Ureter (tissue), 1 donor: ENCODE measurements around the genes OR1A2 and CAMKK1.

DNA sequence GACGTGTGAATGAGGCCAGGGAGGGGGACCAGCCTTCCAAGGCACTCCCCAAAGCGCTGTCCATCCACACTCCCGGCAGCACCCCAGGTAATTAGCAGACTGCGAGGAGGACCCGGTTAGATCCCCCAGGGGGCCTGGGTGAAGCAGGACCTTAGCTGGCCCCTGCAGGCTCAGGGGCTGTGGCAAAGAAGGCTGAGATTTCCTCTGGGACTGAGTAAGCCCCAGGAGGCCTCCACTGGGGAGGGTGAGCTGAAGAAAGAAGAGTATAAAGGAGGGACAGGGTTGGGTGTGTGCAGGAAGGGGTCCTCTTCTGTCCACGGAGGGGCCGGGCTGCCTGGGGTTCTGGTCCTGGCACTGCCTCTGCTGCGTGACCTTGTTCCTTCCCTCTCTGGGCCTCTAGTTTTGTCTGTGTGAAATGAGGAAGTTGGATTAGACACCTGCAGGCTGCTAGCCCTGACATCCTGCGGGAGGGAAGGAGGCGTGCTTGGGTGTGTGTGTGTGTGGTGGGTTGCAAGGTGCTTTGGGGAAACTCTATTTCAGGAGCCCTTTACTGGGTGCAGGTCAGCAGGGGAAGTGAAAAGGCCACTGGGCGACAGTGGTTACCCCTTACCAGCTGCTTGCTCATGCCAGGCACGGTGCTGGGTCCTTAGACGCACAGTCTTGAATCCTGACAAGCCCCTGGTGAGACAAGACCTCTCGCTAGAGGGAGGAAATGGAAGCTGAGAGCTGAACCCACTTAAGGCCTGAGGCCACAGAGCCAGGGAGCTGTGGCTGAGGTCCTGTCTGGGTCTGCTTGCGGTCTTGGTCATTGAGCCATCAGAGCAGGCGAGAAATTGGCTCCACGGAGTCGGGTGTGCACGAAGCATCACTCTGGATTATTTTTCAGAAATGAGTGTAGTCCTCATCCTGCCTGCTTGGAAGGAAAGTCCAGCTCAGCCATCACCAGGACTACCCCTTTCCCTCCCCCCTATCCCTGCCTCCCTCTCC lies 60.7 kb downstream of the OR1D5 start:
- PRO-cap: no peak

GRCh38 chr17:3017767-3018400 lies 45.5 kb downstream of the OR1D5 start:
- PRO-cap: no peak

- PRO-cap: no peak
Observed at GRCh38 chr17:3029474-3029838, 34.0 kb downstream of the OR1D5 start.

DNA sequence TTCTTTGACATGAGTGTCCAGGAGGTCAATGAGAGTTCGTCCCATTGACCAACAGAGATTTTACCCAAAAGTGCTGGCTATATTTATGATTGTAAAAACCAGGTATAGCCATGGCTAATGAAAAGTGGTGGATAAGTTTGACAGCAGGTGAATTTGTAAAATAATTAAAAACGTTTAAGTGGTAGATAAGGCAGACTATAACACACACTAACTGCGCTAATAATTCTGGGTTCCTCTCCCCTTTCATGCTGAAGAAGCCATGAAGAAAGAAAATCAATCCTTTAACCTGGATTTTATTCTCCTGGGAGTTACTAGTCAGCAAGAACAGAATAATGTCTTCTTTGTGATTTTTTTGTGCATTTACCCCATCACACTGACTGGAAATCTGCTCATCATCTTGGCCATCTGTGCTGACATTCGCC lies at the start of gene OR1A2:
TSS of gene OR1A2 (plus strand) at position 260 of the 422 bp plus-strand sequence.
- PRO-cap: no peak

- PRO-cap: no peak
Observed at GRCh38 chr17:3472149-3472626, 569 bp upstream of the SPATA22 start.

GRCh38 chr17:3475251-3475761 lies 491 bp upstream of the ASPA start:
- PRO-cap: no peak

DNA sequence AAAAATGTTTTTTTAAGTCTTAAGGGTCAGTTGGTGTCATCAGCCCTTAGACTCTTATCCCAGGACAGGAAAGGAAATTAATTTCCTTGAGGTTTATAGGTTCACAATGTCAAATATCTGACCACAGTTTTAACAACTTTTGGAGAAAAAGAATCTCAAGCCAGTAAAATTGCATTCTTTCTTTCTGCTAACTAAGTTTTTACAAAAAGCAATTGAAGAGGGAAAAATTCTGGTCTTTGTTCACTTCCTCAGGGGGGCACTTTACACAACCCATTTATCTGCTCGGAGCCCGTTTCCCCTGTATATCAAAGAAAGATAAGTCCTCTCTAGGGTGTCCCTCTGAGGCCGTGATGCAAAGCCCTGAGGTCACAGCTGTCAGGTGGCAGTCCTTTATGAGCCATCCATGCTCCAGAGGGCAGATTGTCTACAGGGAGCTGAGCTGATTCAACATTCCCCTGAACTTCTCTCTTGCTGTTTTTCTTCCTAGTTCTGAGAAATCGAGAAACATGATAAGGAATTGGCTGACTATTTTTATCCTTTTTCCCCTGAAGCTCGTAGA lies 3.2 kb downstream of the CTNS start:
- PRO-cap: no peak

- PRO-cap: no peak
Observed at GRCh38 chr17:3891597-3892678, 915 bp downstream of the CAMKK1 start.

GRCh38 chr17:3892857-3893936 lies at the start of gene CAMKK1:
TSS of gene CAMKK1 (minus strand) at chr17:3893053.
- PRO-cap: bidirectional peak, plus-strand start at chr17:3893495, minus-strand start at chr17:3892991

GRCh38 chr17:3915012-3915868 lies 1.0 kb downstream of the P2RX1 start:
- PRO-cap: no peak

GRCh38 chr17:3918726-3919387 lies 2.6 kb upstream of the P2RX1 start:
- PRO-cap: bidirectional peak, plus-strand start at chr17:3919241, minus-strand start at chr17:3919005

GRCh38 chr17:3944937-3945717 lies 19.1 kb downstream of the ATP2A3 start:
- PRO-cap: bidirectional peak, plus-strand start at chr17:3945027, minus-strand start at chr17:3944801

DNA sequence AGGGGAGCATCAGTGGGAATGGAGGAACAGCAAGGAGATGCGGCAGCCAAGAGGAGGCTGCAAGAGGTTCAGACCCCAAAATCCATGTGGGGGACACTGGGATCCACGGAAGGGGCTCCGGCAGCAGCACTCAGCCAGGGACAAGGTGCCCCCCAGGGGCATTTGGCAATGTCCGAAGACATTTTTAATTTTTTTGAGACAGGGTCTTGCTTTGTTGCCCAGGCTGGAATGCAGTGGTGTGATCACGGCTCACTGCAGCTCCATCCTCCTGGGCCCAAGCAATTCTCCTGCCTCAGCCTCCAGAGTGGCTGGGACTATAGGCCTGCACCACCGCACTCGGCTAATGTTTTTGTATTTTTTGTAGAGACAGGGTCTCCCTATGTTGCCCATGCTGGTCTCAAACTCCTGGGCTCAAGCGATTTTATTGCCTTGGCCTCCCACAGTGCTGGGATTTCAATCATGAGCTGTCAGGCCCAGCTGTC lies 11.8 kb downstream of the ATP2A3 start:
- PRO-cap: no peak

DNA sequence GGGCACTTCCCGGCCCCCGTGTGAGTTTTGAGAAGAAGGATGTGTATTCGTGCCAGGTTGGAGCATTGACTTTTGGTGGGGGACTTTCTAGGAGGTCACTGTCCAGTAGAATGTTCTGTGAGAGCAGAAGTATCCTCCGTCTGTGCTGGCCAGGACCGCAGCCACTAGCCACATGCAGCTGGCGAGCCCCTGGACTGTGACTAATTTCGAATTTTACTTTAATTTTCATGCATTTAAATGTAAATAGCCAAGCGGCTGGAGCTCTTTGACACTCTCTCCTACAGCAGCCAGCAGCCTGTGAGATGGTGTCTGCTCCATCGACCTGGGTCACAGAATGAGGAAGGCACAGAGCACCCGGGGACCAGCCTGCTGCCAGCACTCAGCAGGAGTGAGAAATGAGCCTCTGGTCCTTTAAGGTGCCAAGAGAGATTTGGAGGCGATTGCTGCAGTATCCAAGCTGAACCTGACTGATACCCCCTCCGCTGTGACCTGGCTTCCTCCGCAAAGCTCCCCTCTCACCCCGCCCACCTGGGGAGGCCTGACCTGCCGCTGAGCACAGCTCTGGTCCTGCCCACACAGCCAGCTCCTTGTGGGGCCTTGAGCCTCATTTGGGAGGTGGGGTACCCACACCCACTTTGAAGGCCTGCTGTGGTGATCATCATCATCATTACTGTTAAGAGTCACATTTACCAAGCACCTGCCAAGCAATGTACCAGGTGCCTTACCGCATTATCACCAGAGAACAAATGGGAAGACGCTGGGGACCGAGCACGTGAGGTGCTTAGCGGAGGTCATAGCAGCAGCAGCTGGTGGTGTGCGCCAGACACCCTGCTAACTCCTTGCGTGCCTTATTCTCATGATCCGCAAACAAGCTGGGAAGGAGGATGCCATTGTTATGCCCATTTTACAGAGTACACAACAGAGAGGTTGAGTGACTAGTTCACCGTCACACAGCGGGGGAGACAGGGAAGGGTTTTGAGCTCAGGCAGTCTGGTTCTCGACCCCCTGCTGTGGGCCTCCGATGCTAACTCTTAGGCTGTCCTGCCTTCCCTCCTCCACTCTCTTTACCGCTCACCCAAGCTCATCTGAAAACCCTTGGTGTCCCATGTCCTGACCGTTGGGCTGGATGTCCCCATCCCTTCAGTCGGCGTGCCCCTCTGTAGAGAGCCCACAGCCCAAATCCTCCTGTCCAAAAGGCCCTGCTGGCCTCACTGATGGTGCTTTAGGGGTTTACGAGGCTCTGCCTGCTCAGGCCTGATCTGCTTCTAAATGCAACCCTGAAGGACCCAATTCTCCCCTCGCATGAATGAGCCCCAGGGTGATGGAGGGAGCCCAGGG lies 7.4 kb downstream of the ATP2A3 start:
- PRO-cap: no peak

DNA sequence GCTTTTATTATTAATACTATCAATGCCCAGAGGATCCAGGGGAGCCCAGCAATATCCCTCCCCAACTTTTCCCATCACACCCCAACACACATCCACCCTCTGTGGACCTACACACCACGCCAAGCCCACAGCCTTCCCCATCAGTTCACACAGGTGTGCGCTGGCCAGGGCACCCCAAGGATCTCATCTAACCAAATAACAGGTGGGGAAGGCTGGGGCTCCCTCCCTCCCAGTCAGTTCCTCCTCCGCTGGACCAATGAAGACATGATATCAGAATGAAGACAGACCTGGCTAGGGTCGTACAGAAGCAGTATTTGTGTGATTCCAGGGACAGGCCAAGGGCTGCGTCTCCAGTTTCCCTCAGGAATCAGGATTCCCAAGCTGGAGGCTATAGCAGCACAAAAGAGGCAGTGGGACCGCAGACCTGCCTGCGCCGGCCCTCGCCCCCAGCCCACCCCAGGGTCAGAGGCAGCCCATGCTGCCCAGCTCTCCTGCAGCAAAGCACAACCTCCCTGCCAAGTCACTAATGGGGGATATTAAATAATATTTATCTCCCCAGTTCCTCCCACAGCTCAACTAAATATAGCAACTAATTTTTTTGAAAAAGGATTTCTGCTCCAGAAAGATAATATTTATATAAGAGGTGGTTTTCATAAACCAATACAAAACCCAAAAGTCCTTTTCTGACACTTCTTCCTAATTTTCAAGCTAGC lies 1.6 kb downstream of the ATP2A3 start:
- PRO-cap: no peak

GRCh38 chr17:4031918-4032629 lies 67.8 kb upstream of the ATP2A3 start:
- PRO-cap: no peak

DNA sequence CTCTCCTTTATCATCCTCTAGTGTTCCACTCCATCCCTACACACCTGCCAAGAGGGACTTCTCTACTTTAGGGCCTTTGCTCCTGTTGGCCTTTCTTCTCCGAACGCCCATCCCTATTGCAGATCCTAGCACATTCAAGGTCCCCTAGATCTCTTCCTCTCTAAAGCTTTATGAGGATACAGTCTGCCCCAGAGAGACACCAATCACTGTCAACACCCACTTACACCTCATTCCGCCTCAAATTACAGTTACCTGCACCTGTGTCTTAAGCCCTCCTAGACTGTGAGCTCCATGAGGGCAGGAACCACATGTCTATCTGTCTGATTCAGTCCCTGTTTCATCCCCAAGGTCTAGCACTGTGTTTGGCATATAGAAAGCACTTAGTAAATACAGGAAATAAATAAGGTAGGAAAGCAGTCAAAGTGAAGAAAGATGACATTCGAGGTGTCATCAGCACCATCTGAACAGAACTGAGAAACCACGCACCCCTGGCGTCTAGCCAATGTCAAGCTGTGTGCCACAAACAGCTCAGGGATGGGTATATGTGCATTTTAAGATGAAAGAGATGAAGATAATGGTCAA lies 79.5 kb upstream of the ATP2A3 start:
- PRO-cap: no peak

DNA sequence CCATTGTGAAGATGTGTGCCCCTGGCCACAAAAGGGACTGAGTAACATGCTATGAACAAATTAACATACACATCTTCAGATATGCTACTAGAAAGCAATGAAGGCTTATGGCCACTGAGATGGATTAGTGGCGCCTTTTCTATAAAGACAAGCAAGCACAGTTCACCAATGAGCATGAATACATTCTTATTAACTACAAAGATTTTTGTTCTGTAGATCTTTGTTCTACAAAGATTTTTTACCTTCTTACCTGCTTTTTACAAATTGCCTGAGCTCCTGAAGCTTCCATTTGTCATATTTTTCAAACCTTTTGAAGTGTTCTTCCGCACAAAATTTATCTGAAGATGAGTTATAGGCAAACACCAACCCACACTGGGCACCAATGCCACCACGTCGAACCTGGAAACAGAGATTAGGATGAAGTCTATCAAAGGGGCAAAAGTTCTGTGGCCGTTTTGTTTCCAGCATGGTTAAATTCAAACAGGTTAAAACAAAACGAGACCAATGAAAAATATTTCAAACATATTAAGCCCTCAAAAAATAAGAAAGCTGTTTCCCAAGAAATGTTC lies 47.2 kb downstream of the ZZEF1 start:
- PRO-cap: no peak

DNA sequence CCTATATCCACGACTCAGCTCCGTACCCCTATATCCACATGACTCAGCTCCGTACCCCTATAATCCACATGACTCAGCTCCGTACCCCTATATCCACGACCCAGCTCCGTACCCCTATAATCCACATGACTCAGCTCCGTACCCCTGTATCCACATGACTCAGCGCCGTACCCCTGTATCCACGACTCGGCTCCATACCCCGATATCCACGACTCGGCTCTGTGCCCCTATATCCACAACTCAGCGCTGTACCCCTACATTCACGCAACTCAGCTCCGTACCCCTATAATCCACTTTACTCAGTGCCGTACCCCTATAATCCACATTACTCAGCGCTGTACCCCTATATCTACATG lies 17.1 kb downstream of the CYB5D2 start:
- PRO-cap: no peak

DNA sequence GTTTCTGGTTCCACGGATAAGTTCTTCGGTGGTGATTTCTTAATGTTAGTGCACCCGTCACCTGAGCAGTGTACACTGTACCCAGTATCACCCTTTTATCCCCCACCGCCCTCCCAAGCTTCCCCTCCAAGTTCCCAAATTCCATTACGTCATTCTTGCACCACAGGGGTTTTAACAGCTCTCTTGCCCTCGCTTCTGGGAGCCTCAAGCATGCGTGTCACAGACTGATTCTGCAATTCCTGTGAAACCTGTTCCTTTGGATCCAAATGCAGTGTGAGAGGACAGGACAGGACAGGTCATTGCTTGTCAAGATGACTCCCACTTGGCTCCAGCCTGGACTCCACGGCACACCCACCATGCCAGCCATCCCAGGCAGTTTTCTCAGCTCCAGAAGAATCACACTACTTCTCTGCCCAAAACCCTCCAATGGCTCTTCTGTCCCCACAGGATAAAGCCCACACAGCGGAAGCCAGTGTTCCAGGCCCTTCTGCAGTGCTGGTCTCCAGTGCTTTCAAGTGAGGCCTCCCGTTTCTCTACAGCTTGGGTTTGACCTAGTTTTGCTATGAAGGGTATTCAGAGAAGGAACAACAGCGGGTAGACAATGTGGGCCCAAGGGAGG lies 44.2 kb downstream of the CYB5D2 start:
- PRO-cap: no peak